Cerebral cortex (tissue), 2 donors: ENCODE measurements around a stretch of chr2.

- PRO-cap, 2 experiments: no peak in any of the 2 experiments
Observed at GRCh38 chr2:4684885-4685368, 981.6 kb downstream of the DCDC2C start.

DNA sequence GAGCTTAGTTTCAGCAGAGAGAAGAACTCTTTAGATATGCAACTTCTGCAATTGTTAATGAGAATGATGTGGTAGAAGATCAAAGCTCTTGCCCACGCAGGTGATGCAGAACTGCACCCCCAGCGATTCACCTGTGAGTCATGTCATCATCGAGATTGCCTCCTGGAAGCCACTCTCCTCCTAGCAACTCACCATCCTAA, 224.7 kb upstream of the SOX11 start:
- PRO-cap, 2 experiments: no peak in any of the 2 experiments

- PRO-cap, 2 experiments: peak in 1 of 2 experiments; most common plus-strand start chr2:5693439 (in 1)
Observed at GRCh38 chr2:5693217-5694425, 1.4 kb downstream of the SOX11 start.

DNA sequence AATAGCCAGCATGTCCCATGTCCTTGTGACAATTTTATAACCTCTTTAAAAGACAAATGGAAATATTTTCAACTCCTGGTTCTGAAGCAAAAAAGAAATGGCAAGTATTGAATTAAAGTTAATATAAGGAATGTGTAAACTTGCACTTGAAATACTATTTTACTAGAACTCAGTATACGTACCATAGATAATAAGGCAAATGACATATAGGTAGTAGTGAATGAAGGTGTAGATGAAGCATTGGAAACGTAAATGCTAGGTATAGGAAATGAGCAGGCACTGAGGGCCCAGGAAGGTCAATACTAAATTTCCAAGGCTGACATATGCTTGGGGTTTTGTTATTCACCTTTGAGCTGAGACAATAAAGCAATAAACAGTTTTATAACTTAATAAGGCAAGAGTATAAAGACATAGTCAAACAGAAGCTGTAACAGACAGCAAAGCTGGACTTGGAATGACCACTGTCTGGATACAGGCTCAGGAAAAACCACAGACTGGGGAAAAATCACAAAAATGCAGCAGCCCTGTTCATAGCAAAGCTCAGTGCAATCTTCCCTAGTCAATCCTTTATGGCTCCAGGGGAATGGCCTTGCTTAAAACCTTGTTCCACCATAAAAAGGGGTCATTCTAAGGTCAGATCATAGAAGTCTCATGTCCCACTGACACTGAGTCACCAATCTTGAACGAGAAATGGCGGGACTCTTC, 493.4 kb downstream of the CMPK2 start:
- PRO-cap, 2 experiments: no peak in any of the 2 experiments

DNA sequence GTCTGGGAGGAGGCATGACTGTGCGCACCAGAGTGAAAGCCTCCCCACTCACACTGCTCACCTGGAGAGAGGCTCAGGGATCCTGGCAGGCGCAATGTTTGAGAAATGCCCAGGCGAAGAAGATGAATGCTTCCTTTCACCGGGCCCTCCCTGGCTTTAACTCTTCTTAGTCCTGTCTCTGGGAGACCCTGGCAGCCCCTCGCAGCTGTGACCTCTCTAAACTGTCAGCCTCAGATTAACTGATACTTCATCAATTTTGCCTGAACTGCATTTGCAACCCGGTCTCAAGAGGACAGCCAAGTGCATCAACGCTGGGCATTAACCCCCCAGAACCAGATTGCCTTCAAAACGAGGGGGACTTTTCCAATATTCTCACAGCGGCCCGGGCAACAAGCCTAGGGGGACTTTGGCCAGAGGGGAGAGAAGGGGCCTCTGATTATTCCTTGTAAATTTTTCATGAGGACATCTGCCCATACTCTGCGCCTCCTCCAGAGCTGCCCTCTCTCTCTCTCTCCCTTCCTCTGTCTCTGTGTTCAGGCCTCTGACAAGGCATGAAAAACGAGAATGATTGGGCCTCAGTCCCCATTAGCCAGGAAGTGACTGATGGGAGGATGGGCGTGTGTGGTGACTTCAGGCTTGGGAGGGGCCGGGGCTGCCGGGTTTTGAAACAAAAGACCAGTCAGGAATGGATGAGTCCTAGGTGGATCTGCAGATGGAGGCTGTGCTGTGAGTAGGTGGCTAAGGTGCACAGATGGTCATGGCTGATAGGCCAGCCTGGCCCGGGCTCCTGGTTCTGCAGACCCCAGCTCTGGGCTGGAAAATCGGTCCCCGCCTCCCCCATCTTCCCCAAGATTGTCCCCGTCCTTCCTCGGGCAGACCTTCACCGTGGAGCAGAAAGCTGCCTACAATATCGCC, 93.6 kb downstream of the CMPK2 start:
- PRO-cap, 2 experiments: no peak in any of the 2 experiments

- PRO-cap, 2 experiments: no peak in any of the 2 experiments
Observed at GRCh38 chr2:6886979-6887210, 9.3 kb downstream of the RSAD2 start.

DNA sequence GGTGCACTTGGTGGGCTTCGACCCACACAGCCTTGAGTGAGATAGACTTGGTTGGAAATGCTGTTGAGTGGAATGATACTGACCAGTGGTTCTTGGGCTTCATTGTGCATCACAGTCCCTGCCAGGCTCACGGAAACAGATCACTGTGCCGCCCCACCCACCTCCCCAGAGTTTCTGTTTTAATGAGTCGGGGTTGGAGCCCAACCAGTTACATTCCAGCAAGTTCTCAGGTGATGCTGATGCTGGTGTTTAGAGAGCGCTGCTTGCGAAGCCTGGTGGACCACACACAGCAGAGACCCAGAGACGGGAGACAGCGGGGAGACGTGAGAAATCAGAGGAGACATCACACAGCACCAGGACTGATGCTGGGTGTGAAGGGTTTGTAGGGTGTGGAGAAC, 74.9 kb downstream of the RNF144A start:
- PRO-cap, 2 experiments: no peak in any of the 2 experiments

DNA sequence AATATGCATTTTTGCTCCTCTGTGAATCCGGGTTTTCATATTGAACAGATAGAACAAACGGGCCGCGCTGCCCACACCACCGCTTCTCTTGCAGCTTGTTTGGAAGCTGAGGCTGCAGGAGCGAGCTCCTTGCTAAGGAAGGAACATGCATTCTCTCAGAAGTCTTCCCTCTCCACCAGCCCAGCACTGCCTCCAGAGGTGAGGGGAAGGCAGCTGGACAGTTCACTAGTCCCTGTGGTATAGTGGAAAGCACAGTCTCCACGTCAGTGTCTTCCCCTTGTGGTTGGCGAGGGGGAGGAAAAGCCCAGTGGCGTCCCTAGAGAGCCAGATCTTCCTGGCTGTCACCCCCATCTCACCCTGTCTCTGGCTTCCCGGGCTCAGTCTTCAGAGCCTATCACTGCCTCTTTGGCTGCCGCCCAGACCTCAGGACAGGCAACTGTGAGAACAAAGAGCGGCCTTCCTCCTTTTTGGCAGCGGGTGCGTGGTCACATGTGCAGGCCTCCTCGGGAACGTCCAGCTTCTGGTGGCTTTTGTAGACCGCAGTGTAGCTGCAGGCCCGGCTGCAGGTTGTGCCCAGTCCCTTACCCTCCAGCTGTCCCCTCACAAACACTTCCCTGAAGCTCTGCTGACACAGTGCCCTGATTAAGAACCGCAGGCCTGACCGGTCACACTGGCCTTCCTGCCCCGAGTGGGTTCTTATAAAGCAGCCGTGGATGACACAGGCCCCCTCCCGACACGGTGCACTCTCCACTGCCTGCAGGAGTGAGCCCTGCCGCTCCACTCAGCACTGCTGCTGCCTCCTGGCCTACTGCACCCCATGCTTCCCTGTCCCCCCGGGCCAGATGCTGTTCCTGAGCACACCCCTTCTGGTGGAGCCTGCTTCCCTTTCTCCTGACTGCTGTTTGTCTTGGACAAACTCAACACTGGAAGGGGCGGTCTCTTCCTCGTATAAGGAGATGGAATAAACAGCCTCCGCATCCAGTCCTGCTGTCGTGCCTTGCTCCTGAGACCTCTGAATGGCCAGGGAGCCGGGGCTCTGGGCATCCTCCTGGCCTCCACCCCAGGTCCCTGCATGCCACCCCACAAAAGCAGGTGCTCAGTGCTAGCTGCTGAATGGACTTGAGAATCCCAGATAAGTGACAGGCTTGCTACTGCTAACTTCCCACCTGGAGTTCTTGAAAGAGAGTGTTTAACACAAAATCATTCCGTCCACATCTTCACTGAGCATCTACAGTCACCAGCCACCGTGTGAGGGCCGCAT, 91.0 kb downstream of the RNF144A start:
- PRO-cap, 2 experiments: peak in 1 of 2 experiments; most common plus-strand start position 327 of the sequence (in 1); most common minus-strand start position 241 of the sequence (in 1)

DNA sequence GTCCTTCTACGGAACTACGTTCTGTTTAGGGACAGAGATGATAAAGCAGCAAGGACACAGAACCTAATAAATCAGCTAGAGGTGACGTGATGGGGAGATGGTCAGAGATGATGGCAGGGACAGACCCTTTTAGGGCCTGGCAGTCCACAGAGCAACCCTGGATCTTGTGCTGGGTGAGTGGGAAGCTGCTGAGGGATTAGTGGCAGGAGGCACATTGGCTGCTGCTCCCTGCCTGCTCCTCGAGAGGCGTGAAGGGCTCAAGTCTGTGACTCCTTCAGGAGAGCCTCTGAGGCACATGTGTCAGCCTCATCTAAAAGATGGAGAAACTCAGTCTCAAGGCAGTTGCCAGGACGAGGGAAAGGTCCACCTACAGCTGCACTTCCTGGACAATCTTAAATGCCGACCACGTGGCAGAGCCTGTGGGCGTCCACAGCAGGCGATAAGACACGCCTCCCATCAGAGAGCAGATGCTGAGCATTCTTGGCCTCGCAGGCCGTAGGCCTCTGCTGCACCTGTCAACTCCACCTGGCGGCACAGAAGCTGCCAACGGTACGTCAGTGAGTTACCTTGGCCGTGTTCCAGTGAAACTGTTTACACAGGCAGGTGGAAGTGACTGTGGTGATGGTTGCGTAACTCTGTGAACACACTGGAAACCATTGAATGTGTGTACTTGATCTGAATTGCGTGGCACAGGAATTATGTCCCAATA, 114.3 kb downstream of the RNF144A start:
- PRO-cap, 2 experiments: no peak in any of the 2 experiments

GRCh38 chr2:7567504-7568052, 650.4 kb downstream of the RNF144A start:
- PRO-cap, 2 experiments: no peak in any of the 2 experiments

DNA sequence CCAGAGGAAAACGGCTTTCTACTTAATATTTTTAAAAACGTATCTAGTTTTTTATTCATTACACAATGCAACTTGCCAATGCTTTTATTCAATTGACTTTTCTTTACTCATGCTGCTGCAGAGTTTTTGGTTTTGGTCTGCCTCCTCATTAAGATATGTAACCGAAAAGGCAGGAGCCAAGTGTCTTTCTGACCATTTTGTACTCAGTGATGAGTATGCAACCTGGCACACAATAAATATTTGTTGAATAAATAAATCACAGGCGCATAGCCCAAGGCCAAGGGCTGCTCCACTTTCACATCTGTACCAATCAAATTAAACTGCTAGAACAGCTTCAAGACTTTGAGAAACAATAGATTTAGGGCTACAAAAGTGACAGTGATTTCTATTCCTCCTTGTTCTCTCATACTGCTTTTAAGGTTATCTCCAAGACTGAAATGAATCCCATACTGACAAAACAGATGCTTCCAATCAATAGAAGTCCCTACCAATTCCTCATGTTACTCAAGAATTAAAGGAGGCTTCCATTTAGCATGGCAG, 828.2 kb downstream of the RNF144A start:
- PRO-cap, 2 experiments: no peak in any of the 2 experiments

- PRO-cap, 2 experiments: no peak in any of the 2 experiments
Observed at GRCh38 chr2:7792107-7792680, 875.0 kb downstream of the RNF144A start.

GRCh38 chr2:8003415-8004111, 678.3 kb upstream of the ID2 start:
- PRO-cap, 2 experiments: no peak in any of the 2 experiments

- PRO-cap, 2 experiments: no peak in any of the 2 experiments
Observed at GRCh38 chr2:8116642-8117187, 565.1 kb upstream of the ID2 start.

- PRO-cap, 2 experiments: no peak in any of the 2 experiments
Observed at GRCh38 chr2:8138991-8139884, 542.6 kb upstream of the ID2 start.

DNA sequence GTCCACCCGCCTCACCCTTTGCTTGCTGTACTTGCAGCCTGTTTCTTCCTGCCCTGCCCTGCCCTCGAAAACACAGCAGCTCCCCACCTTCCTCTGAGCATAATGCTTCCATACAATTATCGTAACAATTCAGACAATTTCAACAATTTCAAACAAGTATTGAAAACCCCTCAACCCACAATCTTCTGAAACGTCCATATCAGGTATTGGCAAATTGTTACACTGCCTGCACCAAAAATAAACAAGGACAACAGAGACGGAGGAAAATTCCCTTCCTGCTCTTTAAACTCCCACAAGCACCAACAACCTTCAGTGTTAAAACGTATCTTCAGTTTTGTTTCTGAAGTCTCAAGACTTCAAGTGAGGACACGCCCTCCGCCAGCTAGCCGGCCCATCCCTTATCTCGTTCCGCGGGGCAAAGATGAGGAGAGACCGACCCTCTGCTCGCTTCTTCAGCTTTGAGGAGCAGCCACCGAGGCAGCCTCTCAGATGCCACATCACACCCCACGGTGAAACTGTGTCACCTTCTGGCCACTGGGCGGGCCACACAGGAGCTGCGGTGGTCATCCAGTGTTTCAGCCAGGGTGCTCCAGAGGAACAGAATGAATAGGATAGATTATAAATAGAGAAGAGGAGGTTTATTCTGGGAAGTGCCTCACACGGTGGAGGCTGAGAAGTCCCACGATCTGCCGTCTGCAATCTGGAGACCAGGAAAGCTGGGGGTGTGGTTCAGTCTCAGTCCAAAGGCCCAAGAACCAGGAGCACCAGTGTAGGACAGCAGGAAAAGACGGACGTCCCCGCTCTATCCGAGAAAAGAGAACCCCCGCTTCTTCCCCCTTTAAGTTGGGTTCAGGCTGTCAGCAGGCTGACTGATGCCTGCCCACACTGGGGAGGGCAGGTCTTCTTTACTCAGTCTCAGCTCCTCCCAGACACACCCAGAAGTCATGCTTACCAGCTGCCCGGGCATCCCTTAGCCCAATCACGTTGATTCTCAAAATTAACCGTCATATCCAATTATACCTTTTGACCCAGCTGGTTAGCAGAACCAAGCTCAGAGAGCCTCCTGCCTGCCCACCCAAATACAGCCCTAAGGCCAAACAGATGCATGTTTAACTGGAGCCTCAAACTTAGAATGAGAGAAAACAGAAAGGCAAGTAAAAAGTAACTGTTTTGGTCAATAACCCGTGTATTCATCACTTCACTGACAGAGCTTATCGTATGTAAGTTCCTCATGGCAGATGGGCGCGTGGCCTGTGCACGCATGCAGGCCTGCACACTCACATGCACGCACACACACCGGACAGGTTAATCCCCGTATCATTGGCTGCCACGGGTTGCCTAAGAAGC, 399.7 kb upstream of the ID2 start:
- PRO-cap, 2 experiments: no peak in any of the 2 experiments

DNA sequence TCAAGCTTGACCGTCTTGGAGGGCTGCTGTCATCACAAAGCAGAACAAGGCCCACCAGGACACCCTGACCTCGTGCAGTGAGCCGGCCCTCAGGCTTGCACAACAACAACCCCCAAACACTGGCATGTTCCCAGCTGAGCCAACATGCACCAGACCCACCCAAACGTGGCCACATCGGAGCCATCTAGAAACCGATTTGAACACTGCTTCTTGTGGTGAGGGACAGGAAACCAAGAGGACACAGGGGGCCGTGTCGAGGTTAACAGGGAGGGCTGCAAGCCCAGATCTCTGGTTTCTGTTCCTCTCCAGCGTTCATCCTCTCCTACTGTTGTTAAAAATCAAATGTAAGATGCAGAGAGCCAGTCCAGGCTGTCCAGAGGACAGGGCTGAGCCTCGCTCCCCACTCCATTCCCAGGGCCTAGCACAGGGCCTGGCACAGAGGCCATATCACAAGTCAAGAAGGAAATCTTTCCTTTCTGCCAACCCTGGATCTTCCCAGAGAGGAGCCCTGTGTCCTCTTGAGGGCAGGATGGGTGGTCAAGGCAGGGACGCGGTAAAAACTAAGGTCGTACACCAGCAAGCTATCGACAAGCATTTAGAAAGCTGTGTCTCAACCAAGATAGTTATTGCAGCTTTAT, 378.3 kb upstream of the ID2 start:
- PRO-cap, 2 experiments: no peak in any of the 2 experiments

GRCh38 chr2:8425424-8425907, 256.4 kb upstream of the ID2 start:
- PRO-cap, 2 experiments: no peak in any of the 2 experiments

DNA sequence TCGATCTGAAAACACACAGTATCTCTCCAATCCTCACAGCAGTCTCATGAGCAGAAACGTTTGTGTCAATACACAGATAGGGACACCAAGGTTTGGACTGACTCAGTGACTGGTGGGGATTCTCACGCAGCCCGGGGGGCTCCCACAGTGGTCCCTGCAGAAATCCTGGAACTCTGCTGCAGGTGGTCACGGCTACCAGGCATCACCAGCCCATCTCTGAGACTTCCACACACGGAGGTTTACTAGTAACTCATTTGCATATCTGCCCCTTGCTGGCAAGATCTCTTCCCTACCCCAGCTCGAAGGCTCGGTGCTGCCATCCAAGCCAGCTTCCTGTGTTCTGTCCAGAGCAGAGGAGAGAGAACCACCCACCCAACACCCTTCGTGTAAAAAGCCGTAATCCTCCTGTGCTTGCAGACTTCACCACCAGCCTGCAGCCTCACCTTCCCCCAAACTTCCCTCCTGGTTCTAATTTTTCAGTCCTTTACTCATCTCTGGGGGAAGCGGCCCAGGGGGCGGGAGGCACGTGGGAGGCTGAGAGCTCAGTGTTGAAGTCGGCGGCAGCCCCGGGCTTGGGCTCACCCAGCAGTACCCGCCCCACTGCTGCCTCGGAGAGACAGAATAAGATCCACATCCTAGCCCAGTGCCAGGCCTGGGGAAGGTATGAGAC, 146.0 kb upstream of the ID2 start:
- PRO-cap, 2 experiments: no peak in any of the 2 experiments

- PRO-cap, 2 experiments: no peak in any of the 2 experiments
Observed at GRCh38 chr2:8581086-8581977, 100.5 kb upstream of the ID2 start.